H1 (cell line): ENCODE measurements around the gene SMPD2.

DNA sequence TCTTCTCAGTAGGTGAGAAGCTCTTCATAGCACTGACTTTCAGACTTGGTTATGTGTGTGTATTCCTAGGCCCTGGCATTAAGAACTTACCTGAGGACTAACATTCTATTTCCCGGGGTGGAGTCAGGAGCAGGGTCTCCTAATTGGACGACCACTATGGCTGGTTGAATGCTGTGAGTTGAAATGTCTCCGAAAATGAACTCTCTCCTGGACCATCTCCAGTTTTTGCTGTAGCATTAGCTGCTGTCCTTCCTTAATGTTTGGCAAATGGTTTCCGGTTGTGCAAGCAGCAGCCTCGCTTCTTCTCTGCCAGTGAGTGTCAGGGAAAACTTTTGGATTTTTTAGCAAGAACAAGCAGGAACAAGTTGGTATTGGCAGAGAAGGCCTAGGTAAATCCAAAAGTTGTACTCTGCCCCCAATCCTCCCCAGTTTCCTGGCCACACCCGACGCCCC lies 103.1 kb downstream of the ARMC2 start:
- RRBS: no CpG with 5 or more reads among the region's 7 CpGs
CAGE:
- cytosol, long polyA plus RNA: no peak
- long polyA plus RNA: no peak
- nucleus, long polyA plus RNA: no peak

GRCh38 chr6:109019870-109020367 lies 74.7 kb downstream of the SESN1 start:
- RRBS: no CpG with 5 or more reads among the region's 2 CpGs
CAGE:
- cytosol, long polyA plus RNA: no peak
- long polyA plus RNA: no peak
- nucleus, long polyA plus RNA: no peak

GRCh38 chr6:109062792-109063153 lies 31.9 kb downstream of the SESN1 start:
- RRBS: no CpG with 5 or more reads among the region's 3 CpGs
CAGE:
- cytosol, long polyA plus RNA: no peak
- long polyA plus RNA: no peak
- nucleus, long polyA plus RNA: no peak

GRCh38 chr6:109317118-109317381 lies 65.2 kb downstream of the CD164 start:
CAGE:
- cytosol, long polyA plus RNA: no peak
- long polyA plus RNA: no peak
- nucleus, long polyA plus RNA: no peak

GRCh38 chr6:109336161-109336755 lies 46.0 kb downstream of the CD164 start:
- RRBS: no CpG with 5 or more reads among the region's 1 CpG
CAGE:
- cytosol, long polyA plus RNA: no peak
- long polyA plus RNA: no peak
- nucleus, long polyA plus RNA: no peak

- RRBS: no CpG with 5 or more reads among the region's 2 CpGs
CAGE:
- cytosol, long polyA plus RNA: no peak
- long polyA plus RNA: no peak
- nucleus, long polyA plus RNA: no peak
Observed at GRCh38 chr6:109349518-109349925, 32.7 kb downstream of the CD164 start.

DNA sequence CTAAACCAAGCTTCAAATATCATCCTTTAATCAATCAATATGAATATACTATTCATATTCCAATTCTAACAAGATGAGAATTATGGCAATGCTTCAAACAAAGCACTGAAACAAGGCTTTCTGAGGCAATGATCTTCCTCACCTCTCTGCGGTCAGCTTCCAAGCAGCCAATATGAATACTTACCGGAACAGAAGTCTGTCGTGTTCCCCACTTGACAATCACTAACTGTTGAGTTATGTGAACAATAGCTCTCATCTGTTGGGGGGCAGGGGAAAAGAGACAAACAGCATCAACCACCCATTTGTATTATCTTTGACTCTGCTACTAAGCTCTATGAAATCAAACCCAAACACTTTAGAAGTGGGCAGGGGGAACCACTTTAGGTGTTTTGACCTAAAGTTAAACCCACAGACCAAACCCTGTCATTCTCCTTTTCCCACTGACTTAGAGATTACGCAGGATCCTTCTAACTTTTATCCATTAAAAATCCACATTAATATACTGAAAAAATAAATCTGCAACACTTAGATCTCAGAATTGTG lies 4.5 kb downstream of the CD164 start:
- RRBS: no CpG with 5 or more reads among the region's 4 CpGs
CAGE:
- cytosol, long polyA plus RNA: no peak
- long polyA plus RNA: no peak
- nucleus, long polyA plus RNA: no peak

DNA sequence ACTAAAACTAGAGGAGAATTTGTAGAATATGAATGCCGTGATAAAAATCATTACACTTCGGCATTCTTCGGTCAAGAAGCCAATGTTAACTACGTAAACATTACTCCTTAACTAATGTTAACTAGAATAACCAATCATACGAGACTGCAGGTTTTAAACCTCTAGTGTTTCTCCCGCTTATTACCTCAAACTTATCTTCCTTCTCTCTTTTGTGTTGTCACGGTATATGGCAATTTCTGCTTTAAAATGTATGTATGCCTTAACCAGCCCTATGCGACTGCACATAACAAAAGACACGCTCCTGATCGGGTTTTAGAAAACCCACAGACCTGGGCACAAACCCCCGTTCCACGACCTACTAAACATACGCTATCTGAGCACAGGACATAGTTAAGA lies 1.3 kb downstream of the CD164 start:
- RRBS: no CpG with 5 or more reads among the region's 13 CpGs
CAGE:
- cytosol, long polyA plus RNA: no peak
- long polyA plus RNA: no peak
- nucleus, long polyA plus RNA: no peak

GRCh38 chr6:109440275-109441214 lies at the start of gene SMPD2:
TSS of gene SMPD2 (plus strand) at chr6:109440724.
- RRBS: 3% methylated on average over 30 of the region's 120 CpGs
CAGE:
- cytosol, long polyA plus RNA: no peak
- long polyA plus RNA: no peak
- nucleus, long polyA plus RNA: start-site peak on the minus strand at chr6:109440610-109440645, 21 reads

GRCh38 chr6:109876937-109877351 lies 101.2 kb upstream of the GPR6 start:
- RRBS: no CpG with 5 or more reads among the region's 10 CpGs
CAGE:
- cytosol, long polyA plus RNA: no peak
- long polyA plus RNA: no peak
- nucleus, long polyA plus RNA: no peak

DNA sequence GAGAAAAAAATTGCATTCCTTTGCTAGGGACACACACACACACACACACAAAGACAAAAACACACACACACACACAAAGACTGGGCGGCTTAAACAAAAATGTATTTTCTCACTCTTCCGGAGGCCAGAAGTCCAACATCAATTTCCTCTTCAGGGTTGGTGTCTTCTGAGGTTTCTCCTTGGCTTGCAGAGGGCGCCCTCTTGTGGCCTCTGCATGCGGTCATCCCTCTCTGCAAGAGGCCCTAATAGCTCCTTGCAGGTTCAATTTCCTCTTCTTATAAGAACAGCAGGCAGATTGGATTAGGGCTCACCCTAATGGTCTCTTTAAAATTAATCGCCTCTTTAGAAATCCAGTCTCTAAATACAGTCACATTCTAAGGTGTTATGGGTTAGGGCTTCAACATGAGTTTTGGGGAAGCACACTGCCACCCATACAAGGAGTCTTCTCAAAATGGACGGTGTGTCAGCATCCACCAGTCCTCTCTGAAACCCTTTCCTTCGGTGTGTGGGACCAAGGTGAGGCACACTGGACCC lies 61.4 kb downstream of the GPR6 start:
- RRBS: no CpG with 5 or more reads among the region's 7 CpGs
CAGE:
- cytosol, long polyA plus RNA: no peak
- long polyA plus RNA: no peak
- nucleus, long polyA plus RNA: no peak

DNA sequence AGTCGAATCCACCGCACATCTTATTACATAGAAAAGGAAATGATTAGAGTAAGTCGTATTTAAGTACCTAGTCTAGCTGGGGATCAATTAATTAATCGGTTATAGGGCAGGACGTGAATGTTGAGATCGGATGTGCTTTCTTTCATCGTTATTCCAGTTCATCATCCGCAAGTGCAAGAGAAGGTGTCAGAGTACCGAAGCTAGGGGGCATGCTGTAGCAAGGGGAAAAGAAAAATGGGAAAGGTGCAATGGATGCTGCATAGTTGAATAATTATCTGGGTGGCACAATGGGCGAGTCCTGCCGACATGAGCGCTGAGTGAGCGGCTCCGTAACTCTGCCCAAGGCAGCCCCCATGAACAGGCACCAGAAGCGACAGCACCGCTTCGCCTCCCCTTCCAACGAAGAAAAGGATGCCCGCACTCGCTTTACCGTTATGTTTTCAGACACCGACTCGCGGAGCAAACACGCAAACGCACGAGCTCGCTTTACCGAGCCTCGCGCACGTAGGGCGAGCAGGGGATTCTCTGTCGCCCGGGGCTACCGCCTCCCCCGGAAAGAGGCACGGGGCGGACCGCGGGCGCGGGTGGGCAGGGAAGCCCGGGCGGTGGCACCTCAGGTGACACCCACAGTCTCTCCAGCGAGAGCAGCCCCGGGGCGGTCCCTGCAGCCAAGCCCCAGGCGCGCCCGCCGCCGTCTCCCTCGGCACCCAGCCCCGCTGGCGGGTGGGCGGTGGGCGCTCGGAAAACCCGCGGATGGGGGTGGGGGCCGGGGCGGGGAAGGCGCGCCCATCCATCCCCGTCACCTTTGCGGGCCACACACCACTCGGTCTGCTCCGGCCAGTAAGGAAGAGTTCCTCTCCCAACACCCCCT lies 704 bp downstream of the WASF1 start:
- RRBS: under 1% methylated on average over 19 of the region's 69 CpGs
CAGE:
- cytosol, long polyA plus RNA: no peak
- long polyA plus RNA: no peak
- nucleus, long polyA plus RNA: no peak

- RRBS: no CpG with 5 or more reads among the region's 2 CpGs
CAGE:
- cytosol, long polyA plus RNA: no peak
- long polyA plus RNA: no peak
- nucleus, long polyA plus RNA: no peak
Observed at GRCh38 chr6:110201372-110201916, 21.2 kb downstream of the CDC40 start.

DNA sequence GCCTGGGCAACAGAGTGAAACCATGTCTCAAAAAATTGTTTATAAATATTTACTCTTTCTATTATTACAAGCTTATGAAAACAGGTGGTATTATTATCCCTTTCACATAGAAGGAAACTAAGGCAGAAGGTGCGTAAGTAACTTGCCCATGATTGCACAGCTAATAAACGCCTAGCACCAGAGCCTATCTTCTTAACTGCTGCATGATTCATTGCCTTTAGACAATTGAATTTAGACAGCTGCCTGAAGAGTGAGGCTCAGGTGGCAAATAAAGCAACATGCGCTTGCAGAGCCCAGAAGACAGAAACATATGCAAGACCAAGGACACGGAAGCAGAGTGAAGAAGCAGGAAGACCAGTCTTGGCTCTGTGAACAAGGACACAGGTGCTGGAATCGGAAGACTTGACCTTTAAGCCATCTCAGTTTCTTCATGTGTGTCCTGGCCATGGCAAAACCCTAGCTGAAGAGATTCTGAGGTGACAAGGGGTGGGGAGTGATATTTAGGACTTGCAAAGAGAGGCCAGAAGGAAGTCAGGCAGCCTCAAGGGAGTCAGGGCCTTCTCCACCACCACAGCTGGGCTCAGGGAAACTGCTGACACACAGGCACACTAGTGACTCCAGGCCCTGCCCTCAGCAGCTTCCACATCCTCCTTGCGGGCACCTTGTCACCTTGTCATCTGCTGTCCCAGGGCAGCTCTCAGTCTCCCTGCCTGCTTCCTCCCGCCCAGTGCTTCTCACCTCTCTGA lies 91.7 kb upstream of the SLC22A16 start:
- RRBS: no CpG with 5 or more reads among the region's 7 CpGs
CAGE:
- cytosol, long polyA plus RNA: no peak
- long polyA plus RNA: no peak
- nucleus, long polyA plus RNA: no peak

GRCh38 chr6:110782521-110783445 lies 32.5 kb downstream of the CDK19 start:
- RRBS: no CpG with 5 or more reads among the region's 4 CpGs
CAGE:
- cytosol, long polyA plus RNA: no peak
- long polyA plus RNA: no peak
- nucleus, long polyA plus RNA: no peak

DNA sequence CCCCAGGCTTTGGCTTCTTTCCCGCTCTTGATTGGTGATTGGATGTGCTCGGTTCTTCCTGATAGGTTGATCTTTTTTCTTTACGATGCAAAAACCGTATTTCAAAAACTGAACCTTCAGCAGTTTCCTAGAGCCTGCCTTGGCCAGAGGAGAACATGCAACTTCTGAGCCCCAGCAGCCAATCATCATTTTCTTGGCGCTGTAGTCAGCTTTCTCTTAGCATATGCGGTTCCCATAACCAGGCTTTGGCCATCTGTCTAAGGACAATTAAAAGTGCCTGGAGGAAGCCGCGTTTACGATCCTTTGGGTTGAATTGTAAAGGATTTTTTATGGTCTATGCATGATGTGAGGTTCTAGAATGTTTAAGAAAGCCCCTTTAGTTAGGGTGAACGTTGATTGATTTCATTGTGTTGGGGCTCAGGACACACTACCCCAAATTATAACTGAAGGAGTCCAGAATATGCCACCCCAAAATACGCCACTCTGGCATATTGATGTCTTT lies 758 bp upstream of the CDK19 start:
- RRBS: no CpG with 5 or more reads among the region's 11 CpGs
CAGE:
- cytosol, long polyA plus RNA: no peak
- long polyA plus RNA: no peak
- nucleus, long polyA plus RNA: no peak

DNA sequence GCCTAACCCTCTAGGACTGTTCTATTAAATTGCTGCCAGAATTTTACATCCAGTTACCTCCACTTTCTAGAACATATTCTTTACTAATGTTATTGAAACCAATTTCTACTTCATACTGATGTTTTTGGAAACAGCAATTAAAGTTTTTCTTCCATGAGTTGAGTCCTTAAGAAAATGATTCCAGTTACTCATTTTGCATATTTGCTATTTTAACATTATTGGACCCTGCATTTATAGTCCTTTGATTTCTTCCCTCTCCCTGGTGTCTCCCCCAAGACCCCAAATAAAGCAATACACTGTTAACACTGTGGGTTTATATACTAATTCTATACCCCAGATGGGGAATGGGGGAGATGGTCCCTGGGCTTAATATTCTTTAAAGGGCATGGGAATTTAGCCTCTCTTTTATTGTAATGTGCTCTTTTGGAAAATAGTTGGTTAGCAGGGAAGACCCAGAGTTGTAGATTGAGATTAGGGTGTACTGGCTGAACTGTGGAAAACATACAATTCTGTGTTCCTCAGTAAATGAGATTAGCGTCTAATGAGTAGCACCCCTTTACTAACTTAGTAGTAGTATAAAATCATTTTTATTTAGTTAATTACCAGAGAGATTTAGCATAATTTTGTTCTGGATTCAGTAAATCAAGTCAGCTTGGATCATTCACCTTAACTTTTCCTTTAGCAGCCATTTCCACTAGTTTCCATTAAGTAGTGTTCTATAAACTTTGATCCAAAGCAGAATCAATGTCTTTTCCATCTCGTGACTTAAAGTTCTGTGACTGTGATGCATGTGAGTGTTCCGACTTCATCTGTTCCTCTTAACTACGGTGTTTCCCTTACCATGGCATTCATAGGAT lies 19.7 kb downstream of the AMD1 start:
- RRBS: no CpG with 5 or more reads among the region's 4 CpGs
CAGE:
- cytosol, long polyA plus RNA: no peak
- long polyA plus RNA: no peak
- nucleus, long polyA plus RNA: no peak

- RRBS: no CpG with 5 or more reads among the region's 4 CpGs
CAGE:
- cytosol, long polyA plus RNA: no peak
- long polyA plus RNA: no peak
- nucleus, long polyA plus RNA: no peak
Observed at GRCh38 chr6:111121929-111122459, 34.7 kb downstream of the SLC16A10 start.

- RRBS: no CpG with 5 or more reads among the region's 3 CpGs
CAGE:
- cytosol, long polyA plus RNA: no peak
- long polyA plus RNA: no peak
- nucleus, long polyA plus RNA: no peak
Observed at GRCh38 chr6:111126850-111127232, 39.5 kb downstream of the SLC16A10 start.

DNA sequence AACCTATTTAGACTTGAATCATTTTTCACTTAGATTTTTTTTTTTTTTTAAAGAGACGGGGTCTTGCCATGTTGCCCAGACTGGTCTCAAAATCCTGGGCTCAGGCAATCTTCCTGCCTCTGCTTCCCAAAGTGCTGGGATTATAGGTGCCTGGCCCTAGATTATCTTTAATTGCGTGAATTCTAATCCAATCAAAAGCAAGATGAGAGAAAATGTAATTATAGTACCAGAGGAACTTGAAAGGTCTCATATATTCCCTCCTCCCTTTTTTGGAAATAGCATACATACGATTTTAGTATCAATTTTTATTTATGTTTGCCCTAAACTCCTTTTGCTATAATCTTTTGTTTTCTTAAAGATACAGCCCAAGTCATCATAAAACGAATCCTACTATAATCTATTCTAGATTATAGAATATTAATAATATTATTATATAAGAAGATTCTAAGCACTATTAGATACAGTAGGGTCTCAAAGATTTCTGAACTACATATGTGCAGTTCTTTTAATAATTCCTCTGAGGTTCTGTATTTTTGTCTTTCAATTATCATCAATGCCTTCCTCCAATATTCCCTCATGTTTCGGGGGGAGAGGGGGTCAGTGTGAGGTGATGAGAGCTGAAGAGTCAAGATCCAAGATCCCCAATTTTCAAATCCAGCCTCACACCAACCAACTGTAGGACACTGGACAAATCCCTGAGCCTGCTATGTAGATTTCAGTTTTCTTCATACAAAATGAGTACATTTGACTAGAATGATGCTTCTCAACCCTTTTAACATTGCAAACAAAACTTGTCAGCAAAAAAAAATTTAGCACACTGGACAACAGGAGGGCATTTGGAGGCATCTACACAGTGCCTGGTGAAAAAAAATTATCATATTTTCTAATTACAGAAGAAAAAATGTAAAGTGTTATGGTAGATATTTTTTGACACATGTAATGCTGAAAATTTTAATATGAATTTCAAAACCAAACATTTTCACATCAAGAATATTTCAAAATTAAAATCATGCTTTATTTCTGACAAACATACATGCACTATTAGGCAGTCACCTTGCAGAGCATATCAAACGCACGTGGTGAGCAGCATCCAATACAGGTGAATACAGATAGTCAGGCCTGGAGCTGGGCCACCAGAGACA lies 9.5 kb downstream of the REV3L start:
- RRBS: no CpG with 5 or more reads among the region's 7 CpGs
CAGE:
- cytosol, long polyA plus RNA: no peak
- long polyA plus RNA: no peak
- nucleus, long polyA plus RNA: no peak